Hair follicle dermal papilla cell (primary cell): ENCODE measurements around the gene PRSS23.

- CAGE, long polyA plus RNA: no peak
Measured at GRCh38 chr11:85774278-85774509, 36.7 kb downstream of the SYTL2 start.

DNA sequence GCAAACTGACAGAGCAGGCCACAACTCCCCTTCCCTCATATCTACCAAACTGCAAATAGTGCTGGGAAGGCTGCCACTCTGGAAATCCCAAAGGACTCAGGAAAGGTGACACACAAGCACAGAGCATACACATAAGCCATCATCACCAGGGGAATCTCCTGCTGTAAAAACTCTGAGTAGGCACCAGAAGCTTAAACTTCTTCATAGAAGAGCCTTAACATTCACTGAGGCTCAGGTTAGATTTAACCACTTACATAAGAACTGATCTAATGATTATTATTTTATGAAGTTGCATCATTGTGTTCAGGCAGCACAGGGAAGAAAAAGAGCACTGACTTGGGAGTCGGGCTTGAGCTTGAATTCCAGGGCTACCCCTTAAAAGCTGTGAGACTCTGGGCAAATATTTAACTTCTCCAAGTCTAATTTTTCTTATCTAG, 15.1 kb downstream of the SYTL2 start:
- CAGE, long polyA plus RNA: no peak

- CAGE, long polyA plus RNA: no peak
Measured at GRCh38 chr11:85965212-85965680, 103.6 kb downstream of the PICALM start.

DNA sequence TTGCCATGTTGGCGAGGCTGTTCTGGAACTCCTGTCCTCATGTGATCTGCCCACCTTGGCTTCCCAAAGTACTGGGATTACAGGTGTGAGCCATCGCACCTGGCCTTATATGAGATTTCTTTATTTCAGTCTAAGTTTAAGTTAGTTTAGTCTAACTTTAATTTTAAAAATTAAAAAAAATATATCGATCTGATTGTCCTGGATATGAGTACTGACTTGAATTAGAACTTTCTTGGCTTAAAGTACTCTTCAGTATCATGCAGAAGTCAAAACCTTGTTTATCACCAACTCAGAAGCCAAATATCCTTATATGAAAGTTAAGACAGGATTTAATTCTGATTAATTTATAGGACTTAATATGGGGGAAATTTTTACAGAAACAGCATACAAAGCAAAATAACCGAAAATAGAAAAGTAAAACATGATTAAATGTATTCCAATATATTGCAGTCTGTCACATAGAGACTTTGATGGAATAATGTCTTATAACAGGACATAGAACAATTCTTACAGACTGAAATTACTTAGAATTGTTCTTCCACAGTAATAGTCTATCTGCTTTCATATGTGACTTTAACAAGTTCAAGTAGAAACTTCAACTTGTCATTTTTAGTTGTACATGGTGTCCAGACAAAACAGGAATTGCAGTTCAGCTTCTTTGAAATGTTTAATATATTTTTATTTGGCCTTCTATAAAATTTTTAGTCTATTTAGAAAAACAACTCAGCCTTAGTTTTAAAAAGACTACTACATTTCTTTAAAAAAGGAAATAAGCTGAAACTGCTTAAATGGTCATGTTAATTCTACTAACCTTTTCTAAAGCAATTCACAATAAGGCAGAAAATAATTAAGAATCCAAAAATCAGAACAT, 73.8 kb downstream of the PICALM start:
- CAGE, long polyA plus RNA: no peak

DNA sequence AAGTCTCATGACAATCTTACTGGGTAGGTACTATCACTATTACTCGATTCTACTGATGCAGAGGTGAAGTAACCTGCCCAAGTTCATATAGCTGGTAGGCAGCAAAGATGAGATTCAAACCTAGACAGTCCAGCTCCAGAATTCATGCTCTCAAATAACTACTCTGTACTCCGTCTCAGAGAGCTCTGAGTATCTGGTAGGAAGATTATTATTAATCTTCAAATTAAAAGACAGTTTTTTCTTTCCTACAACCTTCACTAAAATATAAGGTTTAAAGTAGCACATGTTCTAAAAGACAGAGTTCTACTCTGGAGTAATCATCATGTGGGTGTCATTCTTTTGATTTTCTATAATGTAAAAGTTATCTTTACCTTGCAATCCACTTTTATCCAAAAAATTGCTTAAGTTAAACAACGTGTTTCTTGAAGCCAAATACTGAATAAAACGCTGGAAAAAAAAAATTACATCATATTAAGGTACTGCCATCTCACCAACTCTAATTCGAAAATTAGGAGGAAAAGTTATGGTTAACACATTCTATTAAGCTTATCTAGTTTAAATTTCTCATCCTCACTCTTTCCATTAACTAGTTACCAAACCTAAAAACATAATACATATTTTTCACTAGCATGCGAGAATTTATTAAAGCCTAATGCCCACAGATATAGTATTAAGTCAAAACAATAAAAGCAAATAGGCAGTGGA, 42.8 kb downstream of the PICALM start:
- CAGE, long polyA plus RNA: no peak

DNA sequence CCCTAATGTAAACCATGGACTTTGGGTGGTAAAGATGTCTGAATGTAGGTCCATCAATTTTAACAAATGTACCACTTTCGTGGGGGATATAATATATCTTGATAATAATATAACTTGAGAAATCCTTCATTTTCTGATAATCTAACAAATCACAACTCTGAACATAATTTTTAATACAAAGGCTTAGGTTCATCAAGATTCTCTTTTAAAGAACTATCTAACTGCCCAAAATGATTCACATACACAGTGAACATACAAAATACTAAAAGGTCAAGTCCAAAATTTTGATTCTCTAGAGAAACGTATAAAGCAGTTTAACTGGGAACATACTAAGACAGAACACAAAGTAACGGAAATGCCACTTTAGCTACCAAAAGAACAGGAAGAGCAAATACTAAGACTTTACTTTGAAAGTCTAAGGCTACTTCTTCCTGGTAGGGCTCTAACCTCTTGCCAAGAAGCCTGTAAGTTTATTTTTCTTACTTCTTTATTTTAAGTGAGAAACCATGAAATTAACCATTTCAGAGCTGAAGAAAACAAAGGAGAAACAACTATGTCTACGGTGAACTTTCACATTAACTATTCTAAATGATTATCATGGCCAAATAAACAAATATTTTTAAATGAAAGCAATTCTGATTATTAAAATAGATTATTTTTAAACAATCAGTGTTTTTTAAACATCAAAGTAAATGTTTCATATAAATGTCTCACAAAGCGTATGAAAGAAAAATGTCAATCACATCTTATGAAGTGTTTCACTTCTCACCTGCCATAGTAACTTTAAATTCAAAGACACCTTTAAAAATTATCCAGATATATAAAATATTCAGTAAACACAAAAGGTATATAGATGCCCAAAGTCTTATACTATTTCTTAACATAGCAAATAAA, 6.1 kb downstream of the PICALM start:
- CAGE, long polyA plus RNA: no peak

GRCh38 chr11:86069317-86070369, 759 bp upstream of the PICALM start:
- CAGE, long polyA plus RNA: no peak

GRCh38 chr11:86261099-86261581, 16.6 kb downstream of the EED start:
- CAGE, long polyA plus RNA: no peak

- CAGE, long polyA plus RNA: no peak
Measured at GRCh38 chr11:86476054-86476599, 101.4 kb downstream of the CCDC81 start.

DNA sequence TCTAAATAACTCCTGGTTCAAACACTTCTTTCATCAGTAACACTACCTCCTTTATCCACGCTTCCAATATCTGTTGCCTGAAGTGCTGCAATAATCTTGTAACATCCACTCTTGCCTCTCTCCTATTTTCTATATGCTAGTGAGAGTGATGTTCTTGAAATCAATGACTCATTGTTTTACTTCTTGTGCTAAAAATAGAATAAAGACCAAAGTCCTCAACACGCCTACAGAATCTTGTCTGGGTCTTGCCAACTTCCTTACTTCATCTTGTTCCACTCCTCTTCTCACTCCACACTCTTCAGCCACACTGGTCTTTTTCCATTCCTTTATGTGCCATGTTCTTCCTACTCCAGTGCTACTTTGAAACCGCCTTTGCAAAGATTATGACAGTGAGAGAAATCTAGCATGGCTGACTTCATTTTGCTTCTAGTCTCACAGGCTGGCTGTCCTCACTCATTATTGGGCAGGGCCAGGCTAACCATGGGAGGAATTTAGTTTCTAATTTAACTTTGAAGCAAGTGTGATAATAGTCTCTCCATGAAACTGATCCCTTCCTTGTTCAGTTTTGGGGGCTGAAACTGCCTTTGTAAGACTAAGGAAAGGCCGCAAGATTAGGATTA, 136.5 kb downstream of the CCDC81 start:
- CAGE, long polyA plus RNA: no peak

GRCh38 chr11:86551798-86552321, 177.2 kb downstream of the CCDC81 start:
- CAGE, long polyA plus RNA: no peak

DNA sequence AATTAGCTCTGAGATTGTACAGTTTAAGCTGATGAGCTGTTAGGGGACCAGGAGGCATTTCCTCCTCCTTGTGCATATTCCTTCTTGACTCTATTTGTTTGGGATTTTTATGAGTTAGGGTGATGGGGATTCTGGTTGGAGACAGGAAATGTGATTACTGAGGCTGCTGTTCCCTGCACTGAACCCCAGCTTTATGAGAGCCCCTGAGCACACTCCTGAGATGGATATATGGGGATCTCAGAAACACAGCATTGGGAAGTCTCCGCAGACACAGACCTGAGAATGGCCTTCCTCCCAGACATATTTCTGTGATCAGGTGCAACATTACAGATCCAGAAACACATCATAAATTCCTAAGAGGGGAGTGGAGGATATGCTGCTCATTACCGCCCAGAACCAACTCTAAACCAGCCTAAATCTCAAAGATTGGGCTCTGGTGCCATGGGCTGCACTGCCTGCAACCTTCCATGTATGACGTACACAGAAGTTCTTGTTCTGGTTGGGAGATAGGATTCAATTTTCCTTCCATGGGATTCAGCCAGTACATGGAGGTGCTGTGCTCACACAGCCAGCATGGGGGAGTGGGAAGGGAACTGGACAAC, 195.7 kb downstream of the CCDC81 start:
- CAGE, long polyA plus RNA: no peak

DNA sequence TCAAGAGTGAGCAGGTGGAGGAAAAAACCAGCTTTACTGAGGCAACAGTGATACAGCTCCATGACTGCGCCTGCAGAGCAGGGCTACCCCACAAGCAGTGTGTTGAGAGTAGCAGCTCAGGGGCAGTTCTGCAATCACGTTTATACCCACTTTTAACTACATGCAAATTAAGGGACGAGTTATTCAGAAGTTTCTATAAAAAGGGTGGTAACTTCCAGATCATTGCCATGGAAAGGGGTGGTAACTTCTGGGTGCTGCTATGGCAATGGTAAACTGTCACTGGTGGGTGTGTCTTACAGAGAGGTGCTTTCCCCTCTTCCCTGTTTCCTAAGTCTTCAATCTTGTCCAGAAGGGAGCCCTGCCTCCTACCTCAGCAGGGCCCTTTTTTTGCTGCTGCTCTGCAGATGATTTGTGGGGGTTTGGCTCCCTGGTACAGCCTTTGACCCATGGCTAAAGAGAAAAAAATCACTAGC, 98.0 kb upstream of the PRSS23 start:
- CAGE, long polyA plus RNA: no peak

DNA sequence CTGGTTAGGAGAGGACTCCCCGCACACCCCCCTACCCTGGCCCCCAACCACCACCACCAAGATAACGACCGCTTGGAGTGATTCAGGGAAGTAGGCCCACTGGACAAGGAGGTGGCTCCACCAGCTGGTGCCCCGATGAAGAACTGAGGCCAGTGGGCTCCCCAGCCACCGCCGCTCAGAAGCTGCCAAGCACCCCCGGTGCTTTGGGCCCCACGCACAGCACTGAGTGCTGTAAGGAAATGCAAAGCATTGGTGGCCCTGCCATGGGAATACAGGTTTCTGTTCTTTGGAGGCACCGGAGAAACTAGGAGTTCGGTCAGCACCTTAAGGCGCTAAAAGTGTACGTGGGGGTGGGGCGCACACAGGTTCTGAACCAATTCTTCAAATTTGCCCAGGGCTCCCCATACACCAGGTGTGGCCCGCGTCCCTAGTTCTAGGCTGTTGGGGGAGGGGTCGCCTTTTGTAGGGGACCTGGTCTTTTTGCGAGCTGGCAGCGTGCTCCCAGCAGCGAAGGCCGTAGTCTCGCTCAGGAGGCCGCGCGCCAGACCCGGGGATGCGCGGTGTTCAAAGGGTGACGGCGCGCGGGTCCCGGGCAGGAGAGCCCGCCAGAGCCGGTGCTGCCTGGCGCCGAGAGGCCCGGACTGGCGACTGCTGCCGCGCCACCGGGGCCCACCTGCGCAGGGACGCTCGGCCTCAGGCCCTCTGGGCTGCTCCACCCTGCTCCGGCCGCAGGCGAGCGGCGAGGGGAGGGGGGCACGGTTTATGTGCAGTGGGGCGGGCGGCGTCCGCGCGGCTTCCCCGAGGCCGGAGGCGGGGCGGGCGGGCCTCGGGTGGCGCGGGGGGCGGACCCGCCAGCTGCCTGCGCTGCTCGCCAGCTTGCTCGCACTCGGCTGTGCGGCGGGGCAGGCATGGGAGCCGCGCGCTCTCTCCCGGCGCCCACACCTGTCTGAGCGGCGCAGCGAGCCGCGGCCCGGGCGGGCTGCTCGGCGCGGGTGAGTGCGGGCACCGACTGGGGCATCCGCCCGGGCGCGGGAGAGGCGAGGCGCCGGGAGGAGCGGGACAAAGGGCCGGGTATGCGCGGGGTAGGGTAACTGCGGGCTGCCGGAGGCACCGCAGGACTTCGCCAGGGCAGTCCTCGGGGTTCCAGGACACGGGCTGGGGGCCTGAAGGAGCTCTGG, at the start of gene PRSS23:
TSS of gene PRSS23 (plus strand) at position 883 of the 1,178 bp plus-strand sequence.
- CAGE, long polyA plus RNA: no peak

- CAGE, long polyA plus RNA: no peak
Measured at GRCh38 chr11:86815048-86815401, 14.7 kb downstream of the PRSS23 start.

DNA sequence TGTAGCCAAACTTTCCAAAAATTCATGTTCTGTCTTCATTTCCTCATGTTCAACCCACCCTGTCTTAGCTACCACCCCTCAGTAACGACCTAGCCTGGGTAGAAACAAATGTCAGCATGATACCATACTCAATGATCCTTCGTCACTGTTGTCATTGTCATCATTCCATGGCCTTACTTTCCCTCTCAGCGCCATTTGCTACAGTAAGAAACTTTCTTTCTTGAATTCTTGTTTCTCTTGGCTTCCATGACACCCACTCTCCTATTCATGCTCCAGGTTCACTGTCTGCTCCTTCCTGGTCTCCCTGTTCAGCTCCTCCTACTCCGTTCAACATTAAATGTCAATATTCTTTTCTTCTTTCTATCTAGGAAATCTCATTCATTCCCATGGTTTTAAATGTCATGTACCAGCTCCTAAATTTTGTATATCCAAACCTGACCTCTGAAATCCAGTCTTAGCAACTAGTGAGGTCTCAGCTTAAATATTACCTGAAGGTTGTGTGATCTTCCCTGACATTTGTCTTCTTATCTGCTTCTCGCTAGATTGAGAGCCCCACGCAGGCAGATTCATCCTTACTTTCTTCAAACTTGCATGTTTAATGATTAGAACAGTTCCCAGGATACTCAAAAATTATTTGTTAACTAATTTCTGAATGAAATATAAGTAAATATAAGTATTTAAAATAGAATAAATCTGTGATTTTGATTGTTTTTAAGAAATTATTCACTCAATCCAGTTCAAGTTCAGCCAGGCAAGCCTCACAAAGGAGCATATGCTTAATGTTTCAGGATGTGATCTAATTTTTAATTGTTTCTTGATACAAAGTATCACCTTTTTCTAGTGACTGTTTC, 34.2 kb downstream of the FZD4 start:
- CAGE, long polyA plus RNA: no peak

GRCh38 chr11:86938169-86938712, 17.0 kb downstream of the FZD4 start:
- CAGE, long polyA plus RNA: no peak

DNA sequence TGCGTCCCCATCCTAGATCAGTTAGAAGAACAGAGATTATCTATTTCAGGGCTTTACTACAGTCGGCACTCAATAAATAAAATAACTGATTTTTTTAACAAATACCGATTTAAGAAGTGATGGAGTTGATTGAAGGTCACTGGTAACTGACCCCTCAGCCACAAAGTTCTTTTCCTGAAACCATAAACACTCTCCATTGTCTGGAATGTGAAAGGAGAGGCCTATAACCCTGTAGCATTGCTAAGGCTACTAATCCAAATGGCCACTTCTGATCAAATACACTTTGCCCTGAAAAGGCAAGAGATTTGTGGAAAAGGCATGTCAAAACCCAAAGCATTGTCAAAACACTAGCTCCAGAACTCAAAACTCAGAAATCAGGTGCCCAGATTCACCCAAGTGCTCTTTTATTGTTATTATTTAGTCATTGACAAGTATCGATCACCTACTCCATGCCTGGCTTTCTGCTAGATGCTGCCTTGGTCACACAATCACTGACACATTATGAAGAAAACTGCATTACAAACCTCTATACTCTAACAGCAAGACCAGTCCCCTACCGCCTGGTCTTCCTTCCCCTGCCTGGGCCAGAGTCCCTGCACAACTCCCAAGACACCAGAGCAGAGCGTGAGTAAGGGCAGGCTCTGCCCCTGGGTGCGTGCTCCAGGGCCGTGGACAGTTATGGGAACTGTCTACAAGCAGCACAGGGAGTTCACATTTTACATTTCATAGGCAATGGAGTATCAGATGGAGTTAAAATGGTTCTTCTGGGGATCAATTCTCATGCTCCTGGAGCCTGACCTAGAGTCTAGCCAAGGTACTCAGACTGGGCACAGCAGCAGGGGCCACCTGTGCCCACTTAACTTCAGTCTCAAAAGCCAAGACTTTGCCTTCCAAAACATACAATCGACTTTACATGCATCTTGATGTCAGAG, 6.6 kb downstream of the FZD4 start:
- CAGE, long polyA plus RNA: no peak

GRCh38 chr11:86982675-86983353, 27.6 kb upstream of the FZD4 start:
- CAGE, long polyA plus RNA: no peak

DNA sequence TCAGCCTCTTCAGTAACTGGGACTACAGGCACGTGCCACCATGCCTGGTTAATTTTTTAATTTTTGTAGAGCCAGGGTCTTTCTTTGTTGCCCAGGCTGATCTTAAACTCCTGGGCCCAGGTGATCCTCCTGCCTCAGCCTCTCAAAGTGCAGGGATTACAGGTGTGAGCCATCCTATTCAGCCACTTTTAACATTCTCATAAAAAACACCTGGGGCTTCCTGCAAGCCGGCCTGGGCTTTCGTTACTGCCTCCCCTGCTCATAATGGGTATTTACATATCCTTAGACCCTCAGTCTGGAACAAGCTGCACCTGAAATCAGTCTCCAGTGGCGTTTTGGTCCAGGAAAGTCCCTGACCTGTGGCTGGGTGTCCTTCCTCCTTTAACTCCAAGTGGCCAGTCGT, 320.7 kb downstream of the TMEM135 start:
- CAGE, long polyA plus RNA: no peak